ENCODE results near the gene TBC1D14.

DNA sequence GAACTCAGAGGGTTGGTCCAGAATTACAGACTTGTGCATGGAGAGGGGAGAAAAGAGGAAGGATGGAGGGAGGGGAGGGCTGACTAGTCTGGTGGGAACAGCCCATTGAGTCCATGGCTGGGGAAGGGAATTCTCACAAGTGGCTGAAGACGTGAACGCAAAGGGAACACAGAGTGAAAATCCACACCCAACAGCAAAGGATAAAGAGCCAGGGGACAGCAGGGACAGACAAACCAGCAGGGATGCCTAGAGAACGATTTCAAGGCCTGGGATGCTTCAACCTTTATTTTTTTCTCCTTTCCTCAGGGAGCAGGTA is 15.1 kb downstream of the CYTL1 start:
- PRO-cap: unidirectional peak, plus-strand start at position 203 of the sequence

DNA sequence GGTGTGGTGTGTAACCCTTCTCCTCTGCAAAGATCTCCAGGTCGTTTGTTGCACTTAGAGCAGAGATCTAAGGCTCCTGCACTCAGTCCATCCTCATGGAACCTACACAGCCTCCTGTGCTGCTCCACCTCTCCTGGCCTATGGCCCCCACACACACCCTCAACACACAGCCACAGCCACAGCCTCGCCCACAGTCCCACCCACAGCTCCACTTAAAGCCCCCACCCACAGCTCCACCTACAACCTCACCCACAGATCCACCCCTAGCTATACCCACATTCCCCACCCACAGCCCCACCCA is 322.8 kb downstream of the EVC2 start:
- PRO-cap: unidirectional peak, minus-strand start at position 140 of the sequence

DNA sequence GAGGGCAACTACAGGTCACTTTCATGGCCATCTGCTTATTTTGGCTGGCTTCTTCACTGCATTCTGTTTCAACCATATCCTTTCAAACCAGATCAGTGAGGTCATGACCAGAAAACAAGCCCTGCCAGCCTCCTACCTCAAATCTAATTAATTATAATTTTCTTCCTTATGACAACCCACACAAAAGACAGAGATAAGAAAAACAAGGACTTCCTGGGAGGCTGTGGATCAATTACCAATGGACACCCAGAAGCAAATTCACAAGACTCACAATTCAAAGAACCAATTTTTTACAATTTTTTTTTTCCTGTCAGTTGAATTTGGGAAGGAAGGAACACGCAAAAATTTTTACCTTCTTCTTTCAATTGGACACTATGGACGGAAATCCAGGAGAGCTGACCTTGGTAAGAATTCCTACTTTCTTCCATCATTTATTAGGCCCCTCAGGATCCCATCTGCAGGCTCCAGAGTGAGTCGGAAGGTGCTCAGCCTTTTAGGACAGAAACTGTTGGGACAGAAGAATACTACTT is 183.2 kb downstream of the EVC2 start:
- PRO-cap: no peak

GRCh38 chr4:5844726-5845074 is 48.2 kb downstream of the CRMP1 start:
- PRO-cap: no peak

GRCh38 chr4:5956176-5957014 is 63.5 kb upstream of the CRMP1 start:
- PRO-cap: no peak

DNA sequence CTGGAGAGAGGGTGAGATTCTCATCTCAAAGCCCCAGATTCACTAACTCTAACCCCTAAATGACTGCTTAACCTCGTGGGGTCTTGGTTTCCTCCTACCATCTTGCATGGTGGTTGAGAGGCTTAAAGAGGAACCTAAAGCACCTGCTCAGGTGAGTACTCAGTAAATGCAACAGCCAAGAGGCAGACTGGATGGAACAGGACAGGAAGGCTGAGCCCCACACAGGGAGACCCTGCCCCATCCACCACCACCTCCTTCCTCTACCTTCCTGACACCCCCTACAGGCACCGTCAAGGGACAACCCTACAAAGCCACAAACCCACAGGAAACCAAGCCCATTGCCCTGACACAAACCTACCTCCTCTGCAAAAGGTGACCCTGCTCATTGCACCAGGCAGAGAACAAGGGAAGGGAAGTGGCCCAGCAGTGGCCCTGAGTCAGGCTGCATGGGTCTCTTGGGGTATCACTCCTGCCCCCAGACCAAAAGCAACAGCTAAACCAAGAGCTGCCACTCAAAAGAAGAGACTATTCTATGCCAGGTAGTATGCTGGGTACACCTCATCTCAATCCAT is 21.1 kb downstream of the JAKMIP1 start:
- PRO-cap: no peak

GRCh38 chr4:6641738-6642431 is 1.4 kb downstream of the MRFAP1 start:
- PRO-cap: unidirectional peak, minus-strand start at chr4:6641806

- PRO-cap: no peak
Observed at GRCh38 chr4:6643132-6644228, 3.0 kb downstream of the MRFAP1 start.

GRCh38 chr4:6688745-6689973 is 4.5 kb upstream of the S100P start:
- PRO-cap: bidirectional peak, plus-strand start at chr4:6689387, minus-strand start at chr4:6689297; bidirectional peak, plus-strand start at chr4:6689821, minus-strand start at chr4:6689724

DNA sequence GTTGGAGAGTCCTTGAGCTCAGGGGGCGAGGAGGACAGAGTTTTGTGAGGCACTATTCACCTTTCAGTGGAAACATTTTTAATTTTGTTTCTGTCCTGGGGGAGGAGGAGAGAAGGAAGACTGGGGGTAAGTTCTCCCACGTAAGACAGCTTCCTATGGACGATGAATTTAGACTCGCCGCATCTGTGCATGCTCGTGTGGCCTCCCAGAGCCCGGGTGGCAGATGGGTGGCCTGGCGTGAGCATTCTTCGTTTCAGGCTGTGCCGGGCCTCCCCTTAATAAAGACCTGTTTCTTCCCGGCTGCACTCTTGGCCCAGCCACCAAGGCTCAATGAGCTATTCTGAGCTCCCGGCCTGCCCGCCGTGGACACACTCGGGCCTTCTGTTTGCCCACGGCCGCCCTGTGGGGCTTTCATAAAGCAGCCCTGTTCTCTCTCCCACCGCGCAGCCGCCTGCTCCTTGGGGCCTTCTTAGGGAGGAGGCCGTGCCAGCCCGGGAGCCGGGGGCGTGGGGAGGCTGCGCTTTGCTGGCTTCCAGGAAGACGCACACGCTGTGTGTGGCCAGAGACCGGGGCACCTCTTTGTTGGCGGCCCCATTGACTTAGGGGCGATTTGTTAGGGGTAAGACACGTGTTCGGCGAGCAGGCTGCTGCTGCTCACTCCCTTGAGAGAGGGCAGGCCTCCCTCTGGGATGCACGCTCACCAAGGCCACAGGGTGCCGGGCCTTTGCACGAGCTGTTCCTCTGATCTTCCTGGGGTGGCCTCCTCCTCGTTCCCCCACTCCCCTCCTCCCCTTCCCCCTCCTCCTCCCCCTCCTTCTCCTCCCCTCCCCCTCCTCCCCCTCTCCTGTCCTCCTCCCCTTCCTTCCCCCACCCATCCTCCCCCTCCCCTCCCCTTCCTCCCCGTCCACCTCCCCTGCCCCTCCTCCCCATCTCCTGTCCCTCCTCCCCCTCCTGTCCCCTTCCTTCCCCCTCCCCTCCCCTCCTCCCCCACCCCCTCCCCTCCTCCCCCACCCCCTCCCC is 11.2 kb downstream of the BLOC1S4 start:
- PRO-cap: no peak

GRCh38 chr4:6780231-6780703 is 2.3 kb upstream of the KIAA0232 start:
- PRO-cap: no peak

DNA sequence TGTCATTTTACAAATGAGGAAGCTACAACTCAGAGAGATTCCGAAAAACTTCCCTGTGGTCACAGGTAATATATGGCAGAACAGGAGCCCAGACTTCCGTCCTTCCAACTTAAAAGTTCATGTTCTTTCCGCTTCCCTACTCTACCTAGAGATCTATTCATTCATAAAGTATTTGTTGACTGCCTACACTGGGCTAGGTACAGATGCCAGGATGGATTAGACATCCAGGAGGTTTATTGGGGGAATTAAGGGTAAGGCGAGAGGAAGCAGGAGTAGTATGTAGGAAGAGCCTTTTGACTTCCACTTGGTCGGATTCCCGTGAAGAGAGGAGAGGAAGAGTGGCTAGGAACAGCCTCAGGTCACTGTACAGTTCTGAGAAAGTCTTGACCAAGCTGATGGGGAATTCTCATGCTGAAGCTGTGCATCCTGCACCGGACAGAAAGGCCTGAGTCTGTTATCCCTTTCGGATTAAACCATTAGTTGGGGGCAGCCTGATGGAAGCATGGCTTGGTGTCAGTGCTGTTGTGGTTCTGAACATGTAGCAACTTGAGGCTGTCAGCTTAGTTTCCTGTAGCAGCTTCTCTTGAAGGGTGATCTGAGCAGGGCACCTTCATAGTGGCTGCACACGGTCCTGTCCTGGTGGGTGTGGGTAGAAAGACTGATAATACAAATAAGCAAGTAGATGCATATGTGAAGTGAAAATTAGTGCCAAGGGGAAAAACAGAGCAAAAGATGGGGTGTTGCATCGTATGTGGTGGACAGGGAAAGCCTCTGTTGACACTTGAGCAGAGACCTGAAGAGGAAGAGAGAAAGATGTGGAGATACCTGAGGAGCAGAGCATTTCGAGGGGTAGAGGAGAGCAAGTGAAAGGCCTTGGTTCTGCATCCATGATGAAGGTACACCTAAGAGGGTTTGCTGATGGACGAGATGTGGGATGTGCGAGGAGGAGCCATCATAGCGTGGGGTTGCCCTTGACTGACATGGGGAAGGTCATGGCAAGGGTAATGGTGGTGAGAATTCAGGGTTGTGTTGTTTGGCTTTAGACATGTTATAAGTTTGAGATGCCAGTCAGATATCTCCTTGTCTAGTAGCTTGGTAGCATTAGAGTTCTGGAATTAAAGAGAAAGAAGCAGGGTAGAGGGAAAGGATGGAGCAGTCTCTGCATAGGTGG is 11.7 kb downstream of the KIAA0232 start:
- PRO-cap: no peak

DNA sequence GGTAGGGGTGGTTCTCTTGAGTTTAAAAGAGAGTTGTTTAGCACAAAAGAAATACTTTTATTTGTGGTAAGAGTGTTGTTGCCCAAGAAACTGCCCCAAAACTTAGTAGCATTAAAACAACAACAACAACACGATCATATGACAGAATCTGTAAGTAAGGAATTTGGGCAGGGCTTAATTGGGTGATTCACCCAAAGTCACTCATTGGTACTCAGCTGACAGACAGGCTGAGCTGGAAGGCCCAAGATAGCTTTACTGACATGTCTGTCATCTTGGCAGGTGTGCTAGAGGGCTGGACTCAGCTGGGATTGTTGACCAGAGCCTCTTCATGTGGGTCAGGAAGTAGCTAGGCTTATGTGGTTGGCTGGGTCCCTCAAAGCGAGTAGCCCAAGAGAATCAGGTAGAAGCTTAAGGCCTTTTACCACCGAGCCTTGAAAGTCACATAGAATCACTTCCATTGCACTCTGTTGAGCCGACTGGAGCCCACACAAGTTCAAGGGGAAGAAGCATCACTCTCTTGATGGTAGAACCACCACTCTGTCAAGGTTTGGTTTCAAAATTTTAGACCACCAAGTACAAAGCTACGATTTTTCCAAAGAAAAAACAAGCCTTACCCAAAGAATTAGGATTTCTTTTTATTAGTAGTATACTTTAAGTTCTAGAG is 52.4 kb downstream of the KIAA0232 start:
- PRO-cap: no peak

DNA sequence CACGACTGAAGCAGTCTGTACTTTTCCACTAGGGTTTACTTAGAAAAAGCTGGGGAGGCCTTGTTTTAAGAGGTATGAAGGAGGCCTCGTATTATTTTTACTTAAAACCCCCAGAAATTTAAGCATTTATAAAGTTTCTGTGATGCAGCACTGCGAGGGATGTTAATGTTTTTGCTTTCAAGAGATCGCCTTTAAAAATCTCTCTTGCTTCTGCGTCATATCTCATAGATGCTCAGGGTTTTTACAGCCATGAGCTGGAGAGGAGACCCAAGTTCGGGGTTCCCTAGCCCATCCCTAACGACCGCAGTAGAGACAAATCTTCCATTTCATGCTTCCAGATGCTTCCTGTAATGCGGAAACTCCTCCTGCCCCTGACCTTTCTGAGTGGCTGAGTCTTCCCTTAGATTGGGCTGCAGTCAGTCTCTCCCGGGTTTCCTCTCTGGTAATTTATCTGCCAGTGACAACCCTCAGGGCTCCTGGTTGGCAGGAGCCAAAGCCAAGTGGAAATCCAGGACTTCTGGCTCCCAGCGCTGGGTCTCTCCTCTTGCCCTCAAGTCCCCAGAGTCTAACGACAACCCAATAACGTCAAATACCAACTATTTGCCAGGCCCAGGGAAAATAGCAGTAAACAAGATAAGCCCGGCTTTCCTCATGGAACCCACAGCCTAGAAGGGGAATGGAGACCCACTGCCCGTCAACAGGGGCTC is 1.3 kb upstream of the TBC1D14 start:
- PRO-cap: no peak

- PRO-cap: bidirectional peak, plus-strand start at chr4:6909786, minus-strand start at chr4:6909696
Observed at GRCh38 chr4:6909551-6910385, at the start of gene TBC1D14. TSS of gene TBC1D14 (plus strand) at chr4:6909826.

GRCh38 chr4:6963054-6963785 is 53.6 kb downstream of the TBC1D14 start:
- PRO-cap: no peak

- PRO-cap: no peak
Observed at GRCh38 chr4:6972535-6973379, 63.1 kb downstream of the TBC1D14 start.

GRCh38 chr4:6987401-6987964 is 55.3 kb downstream of the CCDC96 start:
- PRO-cap: no peak

- PRO-cap: no peak
Observed at GRCh38 chr4:6987965-6988362, 54.8 kb downstream of the CCDC96 start.

DNA sequence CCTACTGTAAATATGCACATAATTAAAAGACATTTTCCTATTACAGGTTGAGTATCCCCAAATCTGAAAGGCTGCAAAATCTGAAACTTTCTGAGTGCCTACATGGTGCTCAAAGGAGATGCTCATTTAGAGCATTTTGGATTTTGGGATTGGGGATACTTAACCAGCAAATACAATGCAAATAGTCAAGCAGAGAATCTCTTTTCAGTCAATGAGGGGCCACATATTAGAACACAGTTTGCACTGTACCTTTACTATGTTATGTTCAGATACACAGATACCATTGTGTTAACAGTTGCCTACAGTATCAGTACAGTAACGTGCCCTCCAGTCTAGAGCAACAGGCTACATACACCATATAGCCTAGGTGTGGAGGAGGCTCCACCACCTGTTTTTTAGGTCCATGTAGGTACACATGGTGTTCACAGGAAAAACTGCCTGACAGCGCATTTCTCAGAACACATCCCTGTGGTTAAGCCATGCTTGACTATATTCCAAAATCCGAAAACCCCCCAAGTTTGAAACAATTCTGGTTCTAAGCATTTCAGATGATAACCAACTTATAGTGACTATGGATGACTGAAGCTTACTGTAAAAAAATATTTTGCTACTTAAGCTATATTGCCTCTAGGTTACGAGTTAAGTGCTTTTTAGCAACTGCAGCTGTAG is 9.1 kb downstream of the GRPEL1 start:
- PRO-cap: no peak